Gastroesophageal sphincter (tissue), 4 donors: ENCODE data around the gene INSL3.

DNA sequence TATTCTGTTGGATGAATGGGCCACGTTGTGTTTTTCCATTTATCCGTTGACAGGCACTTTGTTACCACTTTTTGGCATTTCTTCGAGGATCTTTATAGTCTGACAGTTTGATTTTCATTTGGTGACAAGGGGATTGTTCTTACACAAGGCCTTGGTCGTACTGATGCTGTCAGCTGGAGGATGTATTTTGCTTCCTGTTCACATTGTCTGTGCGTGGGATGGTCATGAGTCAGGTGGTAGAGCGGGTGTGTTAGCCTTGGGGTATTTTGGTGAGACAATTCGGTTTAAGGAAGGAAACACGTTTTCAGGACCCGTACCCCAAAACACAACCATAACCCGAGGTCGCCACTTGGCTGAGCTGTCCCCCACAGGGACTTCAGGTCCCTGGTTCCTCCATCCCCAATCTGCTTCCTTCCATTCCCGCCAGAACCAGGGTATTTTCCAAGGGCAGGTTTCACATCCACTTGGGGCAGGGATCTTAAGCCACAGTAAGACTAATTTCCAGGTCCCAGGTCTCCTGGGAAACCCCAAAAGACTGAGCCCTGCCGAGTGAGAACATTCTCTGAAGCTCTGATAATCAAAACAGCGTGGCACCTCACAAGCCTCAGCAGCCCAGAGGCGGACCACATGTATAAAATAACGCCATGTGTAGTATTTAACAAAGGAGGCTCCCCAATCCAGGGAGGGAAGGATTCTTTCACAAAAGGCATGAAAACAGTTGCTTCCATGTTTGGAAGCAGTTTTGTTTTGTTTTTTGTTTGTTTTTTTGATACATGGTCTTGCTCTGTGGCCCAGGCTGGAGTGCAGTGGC is 15.1 kb downstream of the MYO9B start:
- PRO-cap: no peak
- RAMPAGE, long total RNA, 4 experiments: no peak in any of the 4 experiments

DNA sequence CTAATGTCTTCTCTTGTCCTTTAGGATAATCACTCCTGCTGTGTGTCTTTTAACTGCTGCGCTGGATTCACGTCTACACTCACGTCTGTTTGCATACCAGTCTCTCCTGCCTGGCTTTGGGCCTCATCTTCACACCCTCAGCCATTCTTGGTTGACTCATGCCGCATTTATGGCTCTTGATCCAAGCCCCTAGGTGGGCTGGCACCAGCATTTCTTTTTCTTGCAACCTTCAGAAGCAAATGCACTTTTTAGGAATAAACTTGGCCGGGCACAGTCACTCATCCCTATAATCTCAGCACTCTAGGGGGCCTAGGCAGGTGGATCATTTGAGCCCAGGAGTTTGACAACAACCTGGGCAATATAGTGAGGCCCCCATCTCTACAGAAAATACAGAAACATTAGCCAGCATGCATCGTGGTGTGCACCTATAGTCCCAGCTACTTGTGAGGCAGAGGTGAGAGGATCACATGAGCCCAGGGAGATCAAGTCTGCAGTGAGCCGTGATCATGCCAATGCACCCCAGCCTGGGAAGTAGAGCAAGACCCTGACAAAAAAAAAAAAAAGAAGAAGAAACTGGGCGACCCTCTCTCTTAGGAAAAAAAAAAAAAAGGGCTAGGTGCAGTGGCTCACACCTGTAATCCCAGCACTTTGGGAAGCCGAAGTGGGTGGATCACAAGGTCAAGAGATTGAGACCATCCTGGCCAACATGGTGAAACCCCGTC is 23.0 kb downstream of the MYO9B start:
- PRO-cap: no peak
- RAMPAGE, long total RNA, 4 experiments: no peak in any of the 4 experiments

- PRO-cap: no peak
- RAMPAGE, long total RNA, 4 experiments: no peak in any of the 4 experiments
These were observed 65.5 kb upstream of the USE1 start for GRCh38 chr19:17149615-17150025.

DNA sequence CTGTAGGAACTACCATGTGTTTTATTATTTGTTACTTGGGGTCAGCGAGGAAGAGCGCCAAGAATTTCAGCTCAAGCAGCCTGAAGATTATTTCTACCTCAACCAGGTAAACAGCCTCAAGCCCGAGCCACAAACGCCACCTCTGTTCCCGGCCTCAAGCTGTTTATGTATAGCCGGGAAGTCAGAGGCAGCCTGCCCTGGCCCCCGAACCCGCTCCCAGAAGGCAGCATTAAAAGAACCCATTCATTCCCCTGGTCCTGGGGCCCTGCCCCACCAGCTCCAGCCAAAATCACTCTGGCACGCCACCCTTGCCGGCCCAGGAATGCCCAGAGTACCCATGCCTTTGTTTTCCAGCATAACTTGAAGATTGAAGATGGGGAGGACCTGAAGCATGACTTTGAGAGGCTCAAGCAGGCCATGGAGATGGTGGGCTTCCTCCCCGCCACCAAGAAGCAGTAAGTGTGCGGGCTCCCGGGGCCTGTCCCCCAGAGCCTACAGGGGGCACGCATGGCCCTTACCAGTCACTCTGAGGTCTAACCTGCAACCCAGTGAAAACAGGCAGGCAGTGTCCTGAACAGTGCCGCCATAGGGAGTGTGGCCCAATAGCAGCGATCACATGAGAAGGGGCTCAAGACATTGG is 61.1 kb upstream of the USE1 start:
- PRO-cap: no peak
- RAMPAGE, long total RNA, 4 experiments: no peak in any of the 4 experiments

- PRO-cap: no peak
- RAMPAGE, long total RNA, 4 experiments: start-site peak on the plus strand in 1 of 4 experiments, at chr19:17162359-17162528 at its widest, 8 reads per replicate
These were observed 53.0 kb upstream of the USE1 start for GRCh38 chr19:17162101-17162617.

- PRO-cap: no peak
- RAMPAGE, long total RNA, 4 experiments: no peak in any of the 4 experiments
These were observed 37.1 kb upstream of the USE1 start for GRCh38 chr19:17177943-17178494.

GRCh38 chr19:17255275-17255715 is 9.2 kb downstream of the USHBP1 start:
- PRO-cap: no peak
- RAMPAGE, long total RNA, 4 experiments: no peak in any of the 4 experiments

DNA sequence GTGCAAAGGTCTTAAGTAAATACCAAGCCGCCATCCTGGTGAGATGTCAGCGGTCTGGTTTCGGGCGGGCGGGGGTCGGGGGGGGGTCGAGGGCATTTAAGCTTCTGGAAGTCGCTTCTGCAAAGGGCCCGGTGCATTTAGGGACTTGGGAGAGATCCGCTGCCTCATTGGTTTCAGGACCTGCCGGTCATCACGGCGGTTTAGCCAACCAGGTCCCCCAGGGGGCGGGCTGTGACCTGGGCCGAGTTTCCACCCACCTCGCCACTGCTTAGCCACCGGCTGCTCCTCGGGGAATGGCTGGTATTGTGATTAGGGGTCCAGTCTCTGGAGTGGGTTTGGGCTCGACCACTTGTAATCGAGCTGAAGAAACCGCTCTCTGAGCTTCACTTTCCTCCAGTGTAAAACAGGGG is 7.8 kb downstream of the ANKLE1 start:
- PRO-cap: no peak
- RAMPAGE, long total RNA, 4 experiments: no peak in any of the 4 experiments

DNA sequence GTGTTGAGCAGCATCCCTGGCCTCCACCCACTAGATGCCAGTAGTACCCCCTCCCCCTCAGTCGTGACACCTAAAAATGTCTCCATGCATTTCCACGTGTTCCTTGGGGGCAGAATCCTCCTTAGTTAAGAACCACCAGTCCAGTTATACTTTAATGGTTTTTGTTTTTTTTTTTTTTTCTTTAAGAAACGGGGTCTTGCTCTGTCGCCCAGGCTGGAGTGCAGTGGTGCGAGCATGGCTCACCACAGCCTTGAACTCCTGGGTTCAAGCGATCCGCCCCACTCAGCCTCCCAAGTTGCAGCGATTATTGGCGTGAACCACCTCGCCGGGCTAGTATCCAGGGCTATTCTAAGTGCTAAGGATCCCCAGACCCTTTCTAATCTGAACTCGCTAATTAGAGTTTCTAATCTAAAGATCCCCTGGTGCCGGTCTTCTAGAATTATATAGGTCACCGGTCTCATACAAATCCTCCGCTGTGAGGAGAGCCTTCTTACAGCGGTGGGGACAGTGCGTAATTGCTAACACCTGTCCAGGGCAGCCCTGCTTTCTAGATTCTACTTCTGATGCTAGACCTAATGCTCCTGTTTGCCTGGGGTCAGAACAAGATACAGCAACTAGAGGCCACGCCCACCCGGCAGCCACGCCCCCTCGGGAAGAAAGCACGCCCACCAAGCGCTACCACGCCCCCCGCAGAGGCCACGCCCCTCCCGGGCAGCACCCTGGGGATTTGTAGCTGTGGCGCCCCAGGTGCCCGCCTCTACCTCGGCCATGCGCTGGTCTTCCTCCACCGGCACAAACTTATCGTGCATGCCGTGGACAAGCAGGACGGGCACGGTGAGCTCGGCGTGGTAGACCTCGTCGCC is 9.5 kb downstream of the ABHD8 start:
- PRO-cap: no peak
- RAMPAGE, long total RNA, 4 experiments: no peak in any of the 4 experiments

- PRO-cap: no peak
- RAMPAGE, long total RNA, 4 experiments: no peak in any of the 4 experiments
These were observed 10.8 kb downstream of the ANO8 start for GRCh38 chr19:17323905-17324226.

GRCh38 chr19:17341287-17341584 is 3.9 kb downstream of the GTPBP3 start:
- PRO-cap: no peak
- RAMPAGE, long total RNA, 4 experiments: no peak in any of the 4 experiments

DNA sequence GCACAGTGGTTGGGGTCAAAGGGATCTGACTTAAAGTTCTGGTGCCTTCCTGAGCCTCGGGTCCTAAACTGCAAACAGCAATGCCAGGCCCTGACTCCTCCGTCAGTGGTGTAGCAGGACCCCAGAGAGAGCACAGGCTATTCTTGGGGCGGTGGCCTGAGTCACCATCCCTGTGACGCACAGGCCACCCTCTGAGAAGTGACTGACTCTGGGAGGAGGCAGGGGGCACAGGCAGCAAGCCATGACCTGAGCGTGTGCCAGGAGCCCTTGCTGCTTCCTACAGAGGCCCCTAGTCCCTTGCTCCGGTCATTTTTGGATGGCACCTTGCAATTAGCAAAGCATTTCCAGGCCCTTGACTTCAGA is 18.7 kb downstream of the PLVAP start:
- PRO-cap: no peak
- RAMPAGE, long total RNA, 4 experiments: no peak in any of the 4 experiments

DNA sequence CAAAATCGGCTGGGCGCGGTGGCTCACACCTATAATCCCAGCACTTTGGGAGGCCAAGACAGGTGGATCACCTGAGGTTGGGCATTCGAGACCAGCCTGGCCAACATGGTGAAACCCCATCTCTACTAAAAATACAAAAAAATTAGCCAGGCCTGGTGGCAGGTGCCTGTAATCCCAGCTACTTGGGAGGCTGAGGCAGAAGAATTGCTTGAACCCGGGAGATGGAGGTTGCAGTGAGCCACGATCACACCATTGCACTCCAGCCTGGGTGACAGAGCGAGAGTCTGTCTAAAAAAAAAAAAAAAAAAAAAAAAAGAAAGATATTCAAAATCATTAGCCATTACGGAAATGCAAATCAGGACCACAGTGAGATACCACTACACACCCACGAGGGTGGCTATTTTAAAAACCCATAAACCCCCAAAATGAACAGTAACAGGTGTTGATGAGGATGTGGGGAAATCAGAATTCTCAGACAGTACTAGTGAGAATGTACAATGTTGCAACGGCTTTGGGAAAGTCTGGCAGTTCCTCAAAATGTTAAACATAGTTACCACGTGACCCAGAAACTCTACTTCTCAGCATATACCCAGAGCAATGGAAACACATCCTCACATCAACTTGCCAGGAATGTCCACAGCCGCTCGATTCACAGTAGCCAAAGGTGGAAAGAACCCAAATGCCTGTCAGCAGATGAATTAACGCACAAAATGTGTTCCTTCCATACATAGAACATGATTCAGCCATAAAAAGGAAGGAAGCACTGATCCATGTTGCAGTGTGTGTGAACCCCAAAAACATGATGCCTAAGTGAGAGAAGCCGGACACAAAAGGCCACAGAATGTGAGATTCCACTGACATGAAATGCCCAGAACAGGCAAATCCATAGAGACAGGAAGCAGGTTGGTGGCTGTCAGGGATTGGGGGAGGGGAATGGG is 7.2 kb downstream of the PLVAP start:
- PRO-cap: no peak
- RAMPAGE, long total RNA, 4 experiments: no peak in any of the 4 experiments

DNA sequence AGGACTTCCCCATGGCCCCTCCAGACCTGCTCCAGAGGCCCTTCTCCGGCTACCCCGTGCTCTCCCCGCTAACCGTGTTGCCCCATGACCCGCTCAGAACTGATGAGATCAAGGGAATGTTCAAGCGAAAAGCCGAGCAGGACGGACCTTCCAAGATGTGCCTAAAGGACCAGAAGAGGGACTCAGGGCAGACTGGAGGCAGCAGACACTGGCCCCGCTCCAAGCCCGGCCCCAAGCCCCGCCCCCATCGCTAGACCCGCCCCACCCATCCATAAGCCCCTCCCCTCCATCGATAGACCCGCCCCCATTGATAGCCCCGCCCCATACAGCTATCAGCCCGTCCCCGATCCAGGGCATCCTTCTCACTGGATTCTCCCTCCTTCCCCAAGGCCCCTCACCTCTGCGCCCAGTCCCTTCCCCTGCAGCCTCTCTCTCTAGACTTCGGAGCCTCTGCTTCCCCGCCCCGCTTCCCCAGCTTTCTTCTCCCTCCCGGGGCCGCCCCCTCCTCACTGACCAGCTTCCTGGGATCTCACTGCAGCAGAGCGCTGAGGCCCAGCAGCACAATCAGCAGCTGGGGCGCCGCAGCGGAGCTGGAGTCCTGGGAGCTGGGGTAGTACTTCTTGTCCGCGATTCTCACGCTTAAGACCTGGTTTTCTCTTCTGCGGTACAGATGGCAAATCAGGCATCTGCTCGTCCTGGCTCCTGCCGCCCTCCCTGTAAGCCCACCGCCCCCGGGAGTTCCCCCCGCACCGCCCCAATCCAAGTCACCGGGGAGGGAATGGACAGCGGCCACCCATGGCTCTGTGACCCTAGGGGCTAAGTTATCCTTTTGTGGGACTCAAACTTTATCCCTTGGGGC is 2.0 kb downstream of the BST2 start:
- PRO-cap: no peak
- RAMPAGE, long total RNA, 4 experiments: no peak in any of the 4 experiments

- PRO-cap: bidirectional peak, plus-strand start at chr19:17555695, minus-strand start at chr19:17555489
- RAMPAGE, long total RNA, 4 experiments: no peak in any of the 4 experiments
These were observed 343 bp upstream of the COLGALT1 start for GRCh38 chr19:17555040-17555571.

DNA sequence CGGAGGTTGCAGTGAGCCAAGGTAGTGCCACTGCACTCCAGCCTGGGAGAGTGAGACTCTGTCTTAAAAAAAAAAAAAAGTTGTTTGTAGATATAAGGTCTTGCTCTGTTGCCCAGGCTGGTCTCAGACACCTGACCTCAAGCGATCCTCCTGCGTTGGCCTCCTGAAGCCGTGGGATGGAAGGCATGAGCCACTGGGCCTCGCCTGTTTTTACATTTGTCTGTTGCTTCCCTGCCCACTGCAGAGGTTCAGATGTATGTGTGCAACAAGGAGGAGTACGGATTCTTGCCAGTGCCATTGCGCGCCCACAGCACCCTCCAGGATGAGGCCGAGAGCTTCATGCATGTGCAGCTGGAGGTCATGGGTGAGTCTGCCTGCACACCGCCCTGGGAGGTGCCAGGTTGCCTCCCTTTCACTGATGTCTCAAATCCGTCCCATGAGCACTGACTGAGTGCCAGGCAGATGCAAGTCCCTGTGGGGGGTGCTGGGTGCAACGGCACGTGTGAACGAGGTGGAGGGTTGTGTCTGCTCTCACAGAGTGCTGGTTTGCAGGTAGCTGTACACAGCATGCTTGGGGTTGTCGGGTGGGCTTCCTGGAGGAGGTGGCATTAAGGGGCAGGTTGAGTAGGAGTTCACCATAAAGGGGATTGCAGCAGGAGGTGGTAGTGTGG is 16.9 kb downstream of the COLGALT1 start:
- PRO-cap: no peak
- RAMPAGE, long total RNA, 4 experiments: no peak in any of the 4 experiments

GRCh38 chr19:17581647-17582077 is 26.2 kb downstream of the COLGALT1 start:
- PRO-cap: no peak
- RAMPAGE, long total RNA, 4 experiments: no peak in any of the 4 experiments

DNA sequence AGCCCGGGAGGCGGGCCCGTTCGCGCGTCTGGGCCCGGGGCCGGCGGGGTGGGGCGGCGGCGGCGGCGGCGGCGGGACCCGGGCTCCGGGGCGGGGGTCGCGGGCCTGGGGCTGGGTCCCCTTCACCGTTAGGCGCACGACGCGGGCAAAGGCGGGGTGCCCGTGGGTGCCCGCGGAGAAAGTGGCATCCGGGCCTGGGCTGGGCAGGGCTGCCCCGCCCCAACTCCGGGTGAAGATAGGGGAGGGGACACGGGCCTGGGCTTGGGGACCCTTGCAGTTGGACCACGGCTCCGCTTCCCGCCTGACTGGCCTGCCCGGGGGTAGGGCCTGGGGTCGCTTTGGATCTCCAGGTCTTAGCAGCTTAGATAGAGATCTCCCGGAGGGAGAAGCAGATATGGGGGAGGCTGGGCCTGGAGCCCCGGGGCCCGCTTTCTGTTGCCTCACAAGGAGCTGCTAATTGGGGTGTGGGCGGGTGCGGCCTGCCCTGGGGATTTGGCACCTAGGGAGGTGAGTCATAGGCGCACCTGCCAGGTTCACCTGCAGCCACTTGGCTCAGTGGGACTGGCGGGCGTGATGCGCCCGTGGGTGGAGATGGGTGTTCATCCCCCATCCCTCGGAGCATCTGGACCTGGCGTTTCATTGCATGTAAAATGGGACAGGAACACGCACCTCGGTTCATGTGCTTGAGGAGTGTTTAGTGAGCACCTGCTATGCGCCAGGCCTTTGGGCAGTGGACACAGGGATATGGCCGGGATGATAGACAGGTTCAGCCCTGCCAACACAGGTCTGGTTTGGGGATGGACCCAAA is 571 bp downstream of the MAP1S start:
- PRO-cap: no peak
- RAMPAGE, long total RNA, 4 experiments: no peak in any of the 4 experiments

DNA sequence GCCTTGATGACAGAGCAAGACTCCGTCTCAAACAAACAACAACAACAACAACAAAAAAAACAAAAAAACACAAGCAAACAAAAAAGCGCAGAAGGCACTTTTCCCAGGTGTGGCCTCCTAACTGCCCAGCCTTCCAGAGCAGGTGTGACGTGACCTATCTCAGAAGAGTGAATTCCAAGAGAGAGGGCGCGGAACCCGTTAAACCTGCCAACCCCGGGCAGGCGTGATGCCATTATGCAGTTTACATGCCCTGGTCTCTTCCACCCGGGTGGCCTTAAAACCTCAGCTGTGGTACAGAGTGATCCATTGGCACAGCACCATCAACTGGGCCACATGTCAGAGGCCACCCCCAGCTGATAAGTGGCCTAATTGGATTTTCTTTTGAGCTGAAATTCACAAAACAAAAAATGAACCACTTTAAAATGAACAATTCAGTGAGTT is 3.7 kb upstream of the B3GNT3 start:
- PRO-cap: no peak
- RAMPAGE, long total RNA, 4 experiments: no peak in any of the 4 experiments

- PRO-cap: no peak
- RAMPAGE, long total RNA, 4 experiments: no peak in any of the 4 experiments
These were observed at the start of gene INSL3 for GRCh38 chr19:17821355-17821719. Gene INSL3 (minus strand): TSS chr19:17821519.